Measurements from ENCODE around the genes CGB3 and HRC.

- PRO-cap, 2 experiments = no peak in any of the 2 experiments
Measured at GRCh38 chr19:48588787-48589962, 17.4 kb upstream of the SPACA4 start.

- PRO-cap, 2 experiments = no peak in any of the 2 experiments
Measured at GRCh38 chr19:48624546-48625303, 5.4 kb downstream of the SPHK2 start.

DNA sequence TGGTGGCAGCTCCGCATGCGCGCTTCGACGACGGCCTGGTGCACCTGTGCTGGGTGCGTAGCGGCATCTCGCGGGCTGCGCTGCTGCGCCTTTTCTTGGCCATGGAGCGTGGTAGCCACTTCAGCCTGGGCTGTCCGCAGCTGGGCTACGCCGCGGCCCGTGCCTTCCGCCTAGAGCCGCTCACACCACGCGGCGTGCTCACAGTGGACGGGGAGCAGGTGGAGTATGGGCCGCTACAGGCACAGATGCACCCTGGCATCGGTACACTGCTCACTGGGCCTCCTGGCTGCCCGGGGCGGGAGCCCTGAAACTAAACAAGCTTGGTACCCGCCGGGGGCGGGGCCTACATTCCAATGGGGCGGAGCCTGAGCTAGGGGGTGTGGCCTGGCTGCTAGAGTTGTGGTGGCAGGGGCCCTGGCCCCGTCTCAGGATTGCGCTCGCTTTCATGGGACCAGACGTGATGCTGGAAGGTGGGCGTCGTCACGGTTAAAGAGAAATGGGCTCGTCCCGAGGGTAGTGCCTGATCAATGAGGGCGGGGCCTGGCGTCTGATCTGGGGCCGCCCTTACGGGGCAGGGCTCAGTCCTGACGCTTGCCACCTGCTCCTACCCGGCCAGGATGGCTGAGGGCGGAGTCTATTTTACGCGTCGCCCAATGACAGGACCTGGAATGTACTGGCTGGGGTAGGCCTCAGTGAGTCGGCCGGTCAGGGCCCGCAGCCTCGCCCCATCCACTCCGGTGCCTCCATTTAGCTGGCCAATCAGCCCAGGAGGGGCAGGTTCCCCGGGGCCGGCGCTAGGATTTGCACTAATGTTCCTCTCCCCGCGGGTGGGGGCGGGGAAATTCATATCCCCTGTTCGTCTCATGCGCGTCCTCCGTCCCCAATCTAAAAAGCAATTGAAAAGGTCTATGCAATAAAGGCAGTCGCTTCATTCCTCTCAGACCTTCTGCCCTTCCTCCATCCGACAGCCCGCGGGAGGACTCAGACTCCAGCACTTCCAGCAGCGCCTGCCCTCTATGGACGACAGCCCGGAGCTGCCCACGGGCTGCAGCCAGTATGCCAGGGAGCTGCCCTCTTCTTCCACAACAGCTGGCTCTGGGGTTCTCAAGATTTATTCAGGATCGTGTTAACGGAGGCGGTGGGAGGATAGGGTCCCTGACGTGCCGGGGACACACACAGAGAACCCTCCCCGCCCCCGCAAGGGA, 7.3 kb downstream of the DBP start:
- PRO-cap, 2 experiments = no peak in any of the 2 experiments

DNA sequence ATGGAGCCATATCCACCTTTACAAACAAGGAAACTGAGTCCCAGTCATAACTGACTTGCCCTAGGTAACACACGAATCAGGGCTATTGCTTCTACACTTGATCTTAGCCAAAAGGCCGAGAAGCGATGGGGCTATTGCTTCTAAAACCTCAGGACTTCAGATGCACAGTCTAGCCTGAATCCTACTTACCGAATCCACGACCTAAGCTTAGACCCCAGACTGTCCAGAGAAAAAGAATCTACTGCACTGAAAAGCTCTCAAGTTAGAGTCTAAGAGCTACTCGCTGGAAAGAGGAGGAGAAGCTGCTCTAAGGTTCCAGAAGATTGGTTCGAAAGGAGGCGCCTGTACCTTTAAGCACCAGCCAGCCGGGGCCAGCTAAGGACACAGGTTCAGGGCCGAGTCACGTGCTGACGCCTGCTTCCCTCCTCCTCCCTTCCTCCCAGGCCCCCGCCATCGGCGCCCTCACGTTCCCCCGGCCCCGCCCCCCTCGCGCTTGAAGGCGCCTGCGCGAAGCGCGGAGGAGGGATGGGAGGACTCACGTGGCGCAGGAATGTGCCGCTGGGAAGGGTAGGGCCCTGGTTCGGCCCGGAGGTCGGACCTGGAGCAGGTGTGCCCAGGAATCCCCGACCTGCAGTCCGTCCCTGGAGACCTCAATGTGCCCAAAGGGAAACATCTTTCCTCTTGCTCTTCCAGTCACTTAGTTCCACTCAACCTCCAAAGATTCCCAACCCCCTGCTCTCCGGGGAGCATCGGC, 2.8 kb downstream of the DBP start:
- PRO-cap, 2 experiments = peak in 2 of 2 experiments; most common plus-strand start position 538 of the sequence (in 1); most common minus-strand start position 231 of the sequence (in 1)

DNA sequence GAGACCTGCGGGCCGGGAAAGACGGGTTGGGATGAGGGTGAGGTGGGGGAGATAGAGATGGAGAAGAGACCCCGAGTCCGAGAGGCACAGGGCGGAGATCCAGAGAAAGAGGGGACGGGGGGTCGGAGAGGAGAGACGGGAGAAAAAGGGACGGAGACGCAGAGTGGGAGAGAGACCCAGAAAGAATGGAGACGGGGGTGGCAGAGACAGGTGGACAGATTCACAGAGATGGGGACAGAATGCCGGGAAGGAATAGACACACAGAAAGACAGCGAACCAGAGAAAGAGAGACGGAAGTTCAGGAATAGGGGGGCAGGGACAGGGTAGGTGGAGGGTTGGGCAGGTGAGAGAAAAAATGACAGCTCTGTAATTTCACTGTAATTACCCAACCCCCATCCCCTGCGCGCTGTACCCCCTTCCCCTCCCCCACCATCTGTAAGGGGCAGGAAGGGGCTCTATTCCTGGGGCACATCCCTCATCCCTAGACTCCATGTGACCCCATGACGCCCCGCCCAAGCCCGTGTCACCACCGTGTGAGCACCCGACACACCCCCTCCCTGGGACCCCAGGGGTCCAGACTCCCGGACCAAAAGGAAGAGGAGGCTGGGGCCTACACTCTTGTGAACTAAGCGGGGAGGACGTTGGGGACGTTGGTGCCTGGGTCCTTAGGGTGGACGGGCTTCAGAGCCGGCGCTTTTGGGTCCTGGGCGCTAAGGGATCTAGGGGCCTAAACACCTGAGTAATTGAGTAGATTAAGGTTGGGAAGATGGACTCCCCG, 1.0 kb downstream of the DBP start:
- PRO-cap, 2 experiments = peak in 1 of 2 experiments; most common plus-strand start position 589 of the sequence (in 1); most common minus-strand start position 489 of the sequence (in 1)

DNA sequence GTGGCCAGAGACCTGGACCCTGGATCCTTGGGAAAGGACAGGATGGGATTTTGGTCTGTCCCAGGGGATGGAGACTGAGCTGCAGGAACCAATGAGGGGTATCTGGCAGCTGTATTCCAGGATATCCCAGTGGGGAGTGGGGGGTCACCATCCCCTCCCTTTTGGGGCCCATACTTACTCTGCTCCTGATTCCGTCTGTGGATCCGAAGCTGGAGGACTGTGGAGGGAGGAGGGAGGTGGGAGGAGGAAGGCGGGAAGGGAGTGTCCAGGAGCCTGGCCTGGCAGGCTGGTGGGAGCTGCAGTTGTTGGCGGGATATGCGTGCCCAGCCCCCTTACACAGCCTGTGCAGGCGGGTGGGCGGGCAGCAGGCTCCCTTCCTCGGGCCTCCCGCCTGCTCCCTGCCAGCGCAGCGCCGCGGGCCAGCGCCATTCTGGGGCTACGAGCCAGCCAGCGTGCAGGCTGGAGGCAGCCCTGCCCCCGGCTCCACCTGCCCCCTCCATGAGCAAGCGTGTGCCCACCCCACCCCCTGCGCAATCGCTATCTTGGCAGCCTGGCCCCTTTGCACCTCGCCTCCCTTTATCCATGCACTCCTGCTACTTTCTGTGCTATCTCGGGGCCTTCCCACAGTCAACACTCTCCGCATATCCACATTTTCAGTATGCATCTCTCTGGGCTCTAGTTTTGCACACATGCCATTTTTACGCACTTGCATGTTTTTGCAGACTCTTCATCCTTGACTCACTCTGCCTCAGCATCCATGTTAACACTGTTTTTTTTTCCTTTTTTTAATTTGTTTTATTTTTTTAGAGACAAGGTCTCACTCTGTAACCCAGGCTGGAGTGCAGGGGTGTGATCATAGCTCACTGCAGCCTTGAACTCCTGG, 2.8 kb downstream of the MAMSTR start:
- PRO-cap, 2 experiments = peak in 1 of 2 experiments; most common plus-strand start position 428 of the sequence (in 1); most common minus-strand start position 219 of the sequence (in 1)

- PRO-cap, 2 experiments = no peak in any of the 2 experiments
Measured at GRCh38 chr19:48794777-48795968, 15.7 kb downstream of the BCAT2 start.

GRCh38 chr19:48836774-48837514, 653 bp upstream of the HSD17B14 start:
- PRO-cap, 2 experiments = peak in 1 of 2 experiments; most common plus-strand start chr19:48837303 (in 1); most common minus-strand start chr19:48837185 (in 1)

- PRO-cap, 2 experiments = no peak in any of the 2 experiments
Measured at GRCh38 chr19:48883565-48884326, 11.5 kb downstream of the PPP1R15A start.

GRCh38 chr19:49020651-49020884, 219 bp upstream of the ENSG00000268655 start:
- PRO-cap, 2 experiments = no peak in any of the 2 experiments

DNA sequence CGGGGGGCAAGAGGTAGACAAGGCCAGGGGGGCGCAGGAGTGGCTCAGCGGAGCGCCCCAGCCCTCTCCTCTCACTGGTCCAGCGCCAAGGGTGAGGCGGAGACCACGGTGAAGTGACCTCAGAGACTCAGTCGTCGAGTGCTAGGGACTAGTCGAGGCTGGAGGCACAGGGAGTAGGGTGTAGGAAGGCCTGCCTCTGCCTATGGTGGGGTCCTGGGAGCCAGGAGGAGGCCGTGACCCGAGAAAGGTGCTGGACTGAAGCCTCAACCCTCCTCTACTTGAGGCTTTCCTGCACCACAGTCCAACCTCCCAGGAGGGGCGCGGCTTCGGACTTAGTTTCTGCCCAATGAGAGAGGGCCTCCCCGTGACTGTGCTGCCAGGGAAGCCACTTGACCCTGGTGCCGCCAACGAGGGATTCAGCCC, at the start of gene CGB3:
TSS of gene CGB3 (minus strand) at position 252 of the 423 bp plus-strand sequence.
- PRO-cap, 2 experiments = no peak in any of the 2 experiments

- PRO-cap, 2 experiments = no peak in any of the 2 experiments
Measured at GRCh38 chr19:49097533-49098541, 12.6 kb downstream of the SNRNP70 start.

DNA sequence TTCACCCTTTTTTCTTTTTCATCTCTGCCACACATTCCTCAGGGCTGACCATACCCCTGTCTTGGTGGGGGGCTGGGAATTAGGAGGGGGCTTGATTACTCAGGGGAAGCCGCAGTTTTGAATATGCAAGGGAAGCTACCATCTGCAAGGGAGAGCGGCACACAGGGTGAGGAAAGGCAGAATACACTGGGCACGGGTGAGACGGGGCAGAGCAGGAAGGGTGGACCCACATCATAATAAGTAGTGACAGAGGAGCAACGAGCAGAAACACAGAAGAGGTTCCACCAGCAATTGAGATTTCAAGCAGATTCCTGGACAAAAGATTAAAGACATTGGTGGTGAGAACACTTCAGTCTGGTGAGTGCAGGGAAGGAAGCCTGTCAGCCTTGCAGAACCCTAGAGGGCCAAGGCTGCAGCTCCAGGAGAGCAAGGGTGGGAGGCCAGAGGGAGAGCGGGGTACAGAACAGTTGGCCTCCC, 5.3 kb upstream of the LIN7B start:
- PRO-cap, 2 experiments = no peak in any of the 2 experiments

GRCh38 chr19:49150862-49151502, 4.2 kb downstream of the HRC start:
- PRO-cap, 2 experiments = no peak in any of the 2 experiments

DNA sequence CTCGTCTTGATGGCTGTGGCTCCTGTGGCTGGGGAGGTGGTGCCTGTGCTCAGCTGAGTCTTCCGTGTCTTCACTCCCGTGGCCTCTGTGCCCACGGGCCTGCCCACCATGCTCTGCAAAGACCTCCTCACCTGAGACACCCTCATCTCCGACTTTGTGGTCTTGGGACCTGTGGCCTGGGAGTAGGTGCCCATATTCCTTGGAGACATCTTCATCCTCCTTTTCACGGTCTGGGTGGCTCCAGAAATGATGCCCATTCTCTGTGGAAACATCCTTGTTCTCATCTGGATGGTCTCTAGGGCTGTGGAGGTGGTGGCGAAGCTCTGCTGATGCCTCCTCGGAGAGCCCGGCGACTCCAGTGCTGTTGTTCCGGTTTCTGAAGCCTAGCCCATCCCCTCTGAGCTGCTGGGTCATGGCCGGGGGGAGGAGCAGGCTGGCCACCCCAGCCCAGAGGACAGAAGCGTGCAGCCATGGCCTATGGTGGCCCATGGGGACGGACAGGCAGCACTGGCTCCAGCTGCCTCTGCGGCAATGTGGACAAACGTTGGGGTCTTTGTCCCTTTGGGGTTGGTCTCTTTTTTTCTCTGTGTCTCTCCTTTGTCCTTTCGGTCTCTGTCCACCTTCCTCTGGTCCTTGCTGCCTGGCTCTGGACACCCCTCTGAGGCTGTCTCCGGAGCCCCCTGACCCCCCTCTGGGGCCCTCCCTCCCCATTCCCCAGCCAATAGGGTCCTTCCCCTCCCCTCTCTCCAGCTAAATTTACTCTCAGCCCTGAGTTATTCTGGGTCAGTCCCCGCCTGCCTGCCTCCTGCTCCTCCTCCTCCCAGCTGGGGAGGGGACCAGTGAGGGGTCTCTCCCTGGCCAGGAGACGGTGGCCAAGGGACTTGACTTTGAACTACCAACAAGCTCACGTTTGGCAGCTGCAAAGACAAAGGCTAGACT, at the start of gene HRC:
TSS of gene HRC (minus strand) at position 648 of the 939 bp plus-strand sequence.
- PRO-cap, 2 experiments = peak in 2 of 2 experiments; most common plus-strand start position 467 of the sequence (in 2); most common minus-strand start position 693 of the sequence (in 2)

GRCh38 chr19:49362871-49363244, 642 bp upstream of the TEAD2 start:
- PRO-cap, 2 experiments = no peak in any of the 2 experiments

DNA sequence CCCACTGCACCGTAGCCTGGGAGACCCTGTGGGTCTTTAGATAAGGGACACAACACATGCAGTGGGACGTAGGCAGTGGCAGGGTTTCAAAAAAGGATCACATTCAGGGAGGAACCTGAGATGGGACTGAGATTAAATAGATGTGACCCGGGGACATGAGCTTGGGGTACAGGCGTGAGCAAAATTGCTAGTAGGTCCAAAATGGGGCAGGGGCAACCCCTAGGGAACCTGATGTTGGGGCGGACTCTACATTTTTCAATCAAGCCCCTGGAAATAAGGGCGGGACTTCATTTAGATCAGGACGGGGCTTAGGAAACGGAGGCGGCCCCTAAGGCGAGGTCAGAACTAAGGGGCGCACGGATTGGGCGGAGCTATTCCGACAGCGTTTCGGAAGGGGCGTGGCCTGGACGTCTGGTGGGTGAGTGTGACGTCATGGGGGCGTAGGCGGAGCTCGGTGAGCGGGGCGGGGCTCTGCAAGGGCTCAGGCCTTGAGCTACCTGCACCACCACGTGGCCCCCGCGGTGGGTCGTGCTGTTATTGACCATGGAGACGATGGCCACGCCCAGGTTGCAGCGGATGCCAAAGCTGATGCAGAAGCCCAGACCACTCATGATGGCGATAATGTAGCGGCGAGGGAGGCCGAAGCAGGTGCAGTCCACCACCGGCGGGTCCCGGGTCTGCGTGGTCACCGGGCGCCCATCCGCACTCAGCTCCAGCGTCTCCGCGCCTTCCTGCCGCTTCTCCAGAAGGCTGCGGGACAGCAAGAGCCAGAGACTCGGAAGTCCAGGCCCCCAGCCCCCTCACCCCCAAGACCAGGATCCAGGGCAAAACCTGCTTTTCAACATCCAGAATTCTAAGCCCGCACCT, 5.0 kb downstream of the SLC17A7 start:
- PRO-cap, 2 experiments = no peak in any of the 2 experiments

DNA sequence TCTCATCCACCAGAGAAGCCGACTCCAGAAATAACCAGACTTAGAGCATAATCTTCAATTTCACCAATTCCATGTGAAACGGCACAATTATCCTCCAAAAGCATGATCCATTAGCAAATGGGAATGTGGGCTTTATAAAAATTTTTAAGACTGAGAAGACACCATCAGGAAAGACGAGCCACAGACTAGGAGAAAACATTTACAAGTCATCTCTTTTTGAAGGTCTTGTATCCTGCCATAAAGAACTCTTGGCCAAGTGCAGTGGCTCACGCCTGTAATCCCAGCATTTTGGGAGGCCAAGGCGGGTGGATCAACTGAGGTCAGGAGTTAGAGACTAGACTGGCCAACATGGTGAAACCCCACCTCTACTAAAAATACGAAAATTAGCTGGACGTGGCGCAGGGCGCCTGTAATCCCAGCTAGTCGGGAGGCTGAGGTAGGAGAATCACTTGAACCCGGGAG, 3.1 kb upstream of the RPS11 start:
- PRO-cap, 2 experiments = peak in 1 of 2 experiments; most common plus-strand start position 382 of the sequence (in 1)

GRCh38 chr19:49601105-49602060, 10.4 kb downstream of the PRR12 start:
- PRO-cap, 2 experiments = no peak in any of the 2 experiments

GRCh38 chr19:49615862-49616381, 24.0 kb downstream of the RRAS start:
- PRO-cap, 2 experiments = no peak in any of the 2 experiments

Data from psoas muscle (tissue), 2 donors.